HTERT-HM (cell line): Measurements from ENCODE around the gene SPDYE16.

GRCh38 chr7:76215243-76215476 is 13.5 kb downstream of the SRRM3 start:
- RRBS, result no CpG with 5 or more reads among the region's 2 CpGs

DNA sequence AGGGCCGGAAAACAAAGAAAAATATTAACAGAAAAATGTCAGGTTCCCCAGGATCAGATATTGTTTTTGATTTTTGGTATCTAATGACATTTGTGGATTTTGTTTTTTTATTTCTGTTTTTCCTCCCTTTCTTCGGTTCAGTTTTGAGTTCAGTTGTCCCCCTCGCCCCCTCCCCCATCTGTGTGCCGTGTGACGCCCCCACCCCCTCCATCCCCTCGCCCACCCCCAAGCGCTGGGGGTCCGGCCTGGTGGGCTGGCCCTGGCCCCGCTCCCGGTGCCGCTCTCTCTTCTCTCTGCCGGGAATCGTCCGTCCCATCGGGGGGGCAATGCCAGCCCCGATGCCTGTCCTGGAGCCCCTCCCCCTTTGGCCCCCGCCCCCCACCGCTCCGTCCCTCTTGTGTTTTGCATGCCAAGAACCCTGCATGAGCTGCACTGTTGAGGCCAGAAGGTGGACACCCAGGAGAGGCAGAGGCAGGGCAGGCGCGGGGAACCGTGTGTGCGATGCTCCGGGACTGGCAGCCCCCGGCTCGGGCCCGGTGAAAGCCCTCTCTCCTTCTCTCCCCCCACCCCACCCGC is 22.2 kb upstream of the HSPB1 start:
- RRBS, result 4% methylated on average over 4 of the region's 28 CpGs

GRCh38 chr7:76294241-76295149 is 8.0 kb upstream of the HSPB1 start:
- RRBS, result no CpG with 5 or more reads among the region's 23 CpGs

DNA sequence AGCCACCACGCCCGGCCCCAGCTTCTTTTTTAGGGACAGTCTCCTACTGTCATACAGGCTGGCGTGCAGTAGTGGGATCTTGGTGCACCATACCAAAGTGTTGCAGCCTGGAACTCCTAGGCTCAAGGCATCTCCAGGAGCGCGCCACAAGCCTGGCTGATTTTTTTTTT is 3.7 kb downstream of the HSPB1 start:
- RRBS, result no CpG with 5 or more reads among the region's 5 CpGs

- RRBS, result no CpG with 5 or more reads among the region's 9 CpGs
These were observed 6.7 kb downstream of the YWHAG start for GRCh38 chr7:76351911-76352590.

DNA sequence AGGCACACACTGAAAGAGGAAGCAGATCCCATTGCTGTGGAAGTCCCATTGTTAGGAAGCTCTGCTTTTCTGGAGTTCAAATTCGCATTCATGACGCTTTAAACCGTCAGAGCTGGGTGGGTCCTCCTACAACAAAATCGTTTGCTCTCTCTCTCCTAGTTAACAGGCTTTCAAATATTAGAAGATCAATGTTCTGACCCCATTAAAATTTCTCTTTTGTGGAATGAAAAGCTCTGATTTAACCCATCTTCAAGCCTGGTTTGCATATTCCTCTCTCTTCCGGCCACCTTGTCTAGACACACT is at the start of gene SPDYE16:
Gene SPDYE16, minus strand, starts transcription at position 53 of the 303 bp plus-strand sequence.
- RRBS, result no CpG with 5 or more reads among the region's 5 CpGs

DNA sequence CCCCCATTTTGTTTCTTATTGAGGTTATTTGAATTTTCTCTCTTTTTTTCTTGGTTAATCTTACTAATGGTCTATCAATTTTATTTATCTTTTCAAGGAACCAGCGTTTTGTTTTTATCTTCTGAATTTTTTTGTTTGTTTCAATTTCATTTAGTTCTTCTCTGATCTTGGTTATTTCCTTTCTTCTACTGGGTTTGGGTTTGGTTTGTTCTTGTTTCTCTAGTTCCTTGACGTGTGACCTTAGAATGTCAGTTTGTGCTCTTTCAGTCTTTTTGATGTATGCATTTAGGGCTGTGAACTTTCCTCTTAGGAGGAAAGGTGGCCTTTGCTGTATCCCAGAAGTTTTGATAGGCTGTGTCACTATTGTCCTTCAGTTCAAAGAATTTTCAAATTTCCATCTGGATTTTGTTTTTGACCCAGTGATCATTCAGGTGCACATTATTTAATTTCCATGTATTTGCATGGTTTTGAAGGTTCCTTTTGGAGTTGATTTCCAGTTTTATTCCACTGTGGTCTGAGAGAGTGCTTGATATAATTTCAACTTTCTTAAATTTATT is 6.2 kb upstream of the SPDYE18 start:
- RRBS, result no CpG with 5 or more reads among the region's 2 CpGs

DNA sequence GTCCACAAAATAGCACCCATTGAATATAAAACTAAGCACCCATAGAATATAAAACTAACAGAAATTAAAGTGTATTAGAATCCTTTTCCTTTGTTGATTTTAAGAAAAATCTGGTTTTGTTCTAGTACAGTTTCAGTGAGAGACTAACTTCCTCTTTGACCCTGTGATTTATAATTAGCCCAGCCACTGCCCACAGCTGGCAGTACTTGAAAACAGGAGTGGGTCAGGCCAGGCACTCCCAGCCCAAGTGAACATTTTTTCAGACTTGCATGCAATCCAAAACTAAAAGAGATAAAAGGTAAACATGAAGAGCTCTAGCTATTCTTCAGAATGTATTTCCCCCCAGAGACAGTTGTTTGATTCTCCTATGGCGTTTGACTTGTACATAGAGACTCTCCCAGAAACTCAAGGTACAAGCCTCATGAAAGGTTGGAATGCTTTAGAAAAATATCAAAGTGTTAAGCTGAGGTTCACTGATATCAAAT is 70.1 kb upstream of the FGL2 start:
- RRBS, result no CpG with 5 or more reads among the region's 1 CpG

- RRBS, result no CpG with 5 or more reads among the region's 1 CpG
These were observed 84.1 kb downstream of the GSAP start for GRCh38 chr7:77332068-77332476.

- RRBS, result no CpG with 5 or more reads among the region's 5 CpGs
These were observed 9.8 kb upstream of the GSAP start for GRCh38 chr7:77426017-77426378.

DNA sequence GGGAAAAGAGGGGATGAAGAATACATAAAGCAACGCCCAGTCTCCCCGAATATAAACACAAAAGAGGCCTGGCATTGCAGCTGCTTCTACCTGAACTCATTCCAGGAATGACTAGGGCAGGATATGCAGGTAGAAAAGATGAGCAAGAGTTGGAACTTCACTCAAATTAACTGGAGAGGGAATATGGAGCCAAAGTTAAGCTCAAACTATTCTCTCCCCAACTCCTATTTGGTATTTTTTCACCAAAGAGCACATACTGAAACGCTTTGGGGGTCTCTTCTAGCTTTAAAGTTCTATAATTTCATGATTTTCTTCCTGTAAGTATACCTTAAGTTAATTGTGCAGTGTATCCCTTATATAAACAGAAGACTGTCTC is 36.7 kb upstream of the GSAP start:
- RRBS, result no CpG with 5 or more reads among the region's 3 CpGs

GRCh38 chr7:77692102-77692592 is 4.1 kb upstream of the RSBN1L start:
- RRBS, result no CpG with 5 or more reads among the region's 6 CpGs

- RRBS, result 2% methylated on average over 16 of the region's 69 CpGs
These were observed 506 bp downstream of the RSBN1L start for GRCh38 chr7:77696530-77697400.

- RRBS, result no CpG with 5 or more reads among the region's 2 CpGs
These were observed 41.9 kb upstream of the TMEM60 start for GRCh38 chr7:77839995-77840573.

- RRBS, result no CpG with 5 or more reads among the region's 7 CpGs
These were observed 400.0 kb upstream of the TMEM60 start for GRCh38 chr7:78198339-78198605.

DNA sequence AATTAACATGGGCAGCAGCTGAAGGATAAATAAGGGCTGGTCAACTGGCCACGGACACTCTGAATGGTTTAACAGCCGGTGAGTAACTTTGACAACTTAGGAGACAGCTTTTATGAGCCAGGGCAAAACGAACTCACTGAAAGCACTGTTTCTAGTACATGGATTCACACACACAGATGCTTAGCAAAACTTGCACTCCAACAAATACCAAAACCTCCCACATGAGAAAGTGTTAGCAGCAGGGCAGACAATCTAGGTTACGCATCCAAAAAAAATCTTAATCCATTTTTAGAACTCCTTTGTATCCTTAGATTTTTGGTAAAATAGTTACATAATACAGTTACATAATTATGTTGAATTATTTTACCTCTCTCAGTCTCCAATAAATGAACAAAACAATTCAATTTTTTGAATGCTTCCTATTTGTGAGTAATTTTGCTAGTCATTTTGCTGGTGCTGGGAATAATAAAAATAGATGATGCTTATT is 486.8 kb upstream of the TMEM60 start:
- RRBS, result no CpG with 5 or more reads among the region's 4 CpGs

GRCh38 chr7:79976739-79977059 is 157.9 kb upstream of the GNAI1 start:
- RRBS, result no CpG with 5 or more reads among the region's 4 CpGs

GRCh38 chr7:80611568-80612091 is 26.8 kb upstream of the CD36 start:
- RRBS, result no CpG with 5 or more reads among the region's 4 CpGs

DNA sequence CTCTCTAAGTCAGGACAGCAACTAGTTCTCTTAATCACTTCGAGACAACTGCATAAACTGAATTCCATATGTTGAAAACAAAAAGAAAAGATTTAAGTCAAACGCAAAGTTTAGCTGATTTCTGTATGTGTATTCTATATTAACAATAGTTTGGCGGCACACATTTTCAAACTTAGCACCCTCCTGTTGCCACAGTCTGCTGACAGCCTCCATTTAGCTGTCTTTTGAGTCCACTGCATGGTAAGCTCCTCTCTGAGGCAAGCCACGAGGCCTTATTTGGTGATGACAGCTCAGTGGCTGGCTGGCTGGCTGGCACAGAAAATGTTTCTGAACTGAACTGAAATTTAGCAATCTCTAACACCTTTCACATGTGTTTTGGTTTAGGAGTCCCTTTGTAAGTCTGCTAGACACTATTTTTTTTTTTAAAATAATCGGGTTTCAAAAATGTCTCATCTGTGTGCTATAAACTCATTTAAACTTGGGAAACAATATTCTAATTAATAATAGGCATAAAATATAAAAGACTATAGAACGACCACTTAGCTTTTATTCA is 59.3 kb downstream of the SEMA3C start:
- RRBS, result no CpG with 5 or more reads among the region's 6 CpGs